MCF 10A (cell line): ENCODE results near the genes MSLN, TPSB2, IGFALS and HAGH.

- PRO-cap, result bidirectional peak, plus-strand start at chr16:760738, minus-strand start at chr16:760665; bidirectional peak, plus-strand start at chr16:761086, minus-strand start at chr16:761080
- RRBS, result 4% methylated on average over 1 of the region's 40 CpGs
Observed at GRCh38 chr16:760445-761339, at the start of gene MSLN. Gene MSLN, plus strand, starts transcription at chr16:760734.

GRCh38 chr16:879934-880162 is 79.3 kb upstream of the GNG13 start:
- PRO-cap, result no peak
- RRBS, result 6% methylated on average over 2 of the region's 10 CpGs

- PRO-cap, result no peak
- RRBS, result no CpG with 5 or more reads among the region's 6 CpGs
Observed at GRCh38 chr16:885896-886233, 84.9 kb downstream of the LMF1 start.

GRCh38 chr16:973366-973746 is 2.6 kb upstream of the LMF1 start:
- PRO-cap, result no peak
- RRBS, result 68% methylated on average over 4 of the region's 17 CpGs

- PRO-cap, result no peak
- RRBS, result 40% methylated on average over 3 of the region's 9 CpGs
Observed at GRCh38 chr16:979356-979800, 2.2 kb upstream of the SOX8 start.

- PRO-cap, result no peak
- RRBS, result no CpG with 5 or more reads among the region's 9 CpGs
Observed at GRCh38 chr16:1172762-1173078, 19.8 kb downstream of the CACNA1H start.

DNA sequence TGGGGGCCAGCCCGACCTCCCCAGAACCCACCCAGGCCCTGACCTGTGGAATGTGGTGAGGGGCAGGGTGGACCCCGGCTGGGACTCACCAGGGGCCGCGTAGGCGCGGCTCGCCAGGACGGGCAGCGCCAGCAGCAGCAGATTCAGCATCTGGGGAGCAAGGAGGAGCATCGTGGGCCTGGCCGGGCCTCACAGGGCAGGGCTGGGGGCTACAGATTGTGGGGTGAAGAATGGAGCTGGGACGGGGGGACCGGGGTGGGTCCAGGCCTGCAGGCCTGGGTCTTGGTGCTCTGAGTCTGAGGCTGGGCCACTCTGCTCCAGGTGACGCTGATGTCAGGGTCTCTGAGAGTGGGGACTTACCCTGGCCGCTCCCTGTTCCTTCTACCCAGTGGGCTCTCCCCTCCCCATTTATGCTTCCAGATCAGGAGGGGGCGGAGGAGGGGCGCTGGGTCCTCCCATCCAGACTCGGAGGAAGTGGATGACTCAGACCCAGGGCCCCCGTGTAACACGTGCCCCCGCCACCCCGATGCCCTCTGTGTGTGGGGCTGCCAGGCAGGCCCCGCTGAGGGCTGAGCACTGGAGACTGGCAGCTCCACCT is at the start of gene TPSB2:
Gene TPSB2, minus strand, starts transcription at position 383 of the 598 bp plus-strand sequence.
- PRO-cap, result no peak
- RRBS, result no CpG with 5 or more reads among the region's 23 CpGs

DNA sequence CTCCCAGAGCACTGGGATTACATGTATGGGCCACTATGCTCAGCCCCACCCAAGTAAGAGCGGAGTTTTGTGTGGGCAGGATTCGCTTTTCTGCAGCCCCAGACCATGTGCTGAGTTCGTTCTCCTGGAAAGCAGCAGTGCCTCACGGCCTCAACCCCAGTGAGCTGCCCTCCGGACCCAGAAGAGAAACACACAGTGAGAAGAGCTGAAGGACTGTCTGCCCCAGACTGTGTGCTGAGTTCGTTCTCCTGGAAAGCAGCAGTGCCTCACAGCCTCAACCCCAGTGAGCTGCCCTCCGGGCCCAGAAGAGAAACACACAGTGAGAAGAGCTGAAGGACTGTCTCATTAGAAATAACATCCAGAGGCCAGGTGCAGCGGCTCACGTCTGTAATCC is 12.5 kb downstream of the UNKL start:
- PRO-cap, result no peak
- RRBS, result no CpG with 5 or more reads among the region's 9 CpGs

- PRO-cap, result no peak
- RRBS, result 6% methylated on average over 27 of the region's 66 CpGs
Observed at GRCh38 chr16:1413343-1414307, 879 bp downstream of the UNKL start.

- PRO-cap, result bidirectional peak, plus-strand start at chr16:1493976, minus-strand start at chr16:1493952
- RRBS, result 1% methylated on average over 17 of the region's 33 CpGs
Observed at GRCh38 chr16:1493704-1494070, 527 bp downstream of the TELO2 start.

DNA sequence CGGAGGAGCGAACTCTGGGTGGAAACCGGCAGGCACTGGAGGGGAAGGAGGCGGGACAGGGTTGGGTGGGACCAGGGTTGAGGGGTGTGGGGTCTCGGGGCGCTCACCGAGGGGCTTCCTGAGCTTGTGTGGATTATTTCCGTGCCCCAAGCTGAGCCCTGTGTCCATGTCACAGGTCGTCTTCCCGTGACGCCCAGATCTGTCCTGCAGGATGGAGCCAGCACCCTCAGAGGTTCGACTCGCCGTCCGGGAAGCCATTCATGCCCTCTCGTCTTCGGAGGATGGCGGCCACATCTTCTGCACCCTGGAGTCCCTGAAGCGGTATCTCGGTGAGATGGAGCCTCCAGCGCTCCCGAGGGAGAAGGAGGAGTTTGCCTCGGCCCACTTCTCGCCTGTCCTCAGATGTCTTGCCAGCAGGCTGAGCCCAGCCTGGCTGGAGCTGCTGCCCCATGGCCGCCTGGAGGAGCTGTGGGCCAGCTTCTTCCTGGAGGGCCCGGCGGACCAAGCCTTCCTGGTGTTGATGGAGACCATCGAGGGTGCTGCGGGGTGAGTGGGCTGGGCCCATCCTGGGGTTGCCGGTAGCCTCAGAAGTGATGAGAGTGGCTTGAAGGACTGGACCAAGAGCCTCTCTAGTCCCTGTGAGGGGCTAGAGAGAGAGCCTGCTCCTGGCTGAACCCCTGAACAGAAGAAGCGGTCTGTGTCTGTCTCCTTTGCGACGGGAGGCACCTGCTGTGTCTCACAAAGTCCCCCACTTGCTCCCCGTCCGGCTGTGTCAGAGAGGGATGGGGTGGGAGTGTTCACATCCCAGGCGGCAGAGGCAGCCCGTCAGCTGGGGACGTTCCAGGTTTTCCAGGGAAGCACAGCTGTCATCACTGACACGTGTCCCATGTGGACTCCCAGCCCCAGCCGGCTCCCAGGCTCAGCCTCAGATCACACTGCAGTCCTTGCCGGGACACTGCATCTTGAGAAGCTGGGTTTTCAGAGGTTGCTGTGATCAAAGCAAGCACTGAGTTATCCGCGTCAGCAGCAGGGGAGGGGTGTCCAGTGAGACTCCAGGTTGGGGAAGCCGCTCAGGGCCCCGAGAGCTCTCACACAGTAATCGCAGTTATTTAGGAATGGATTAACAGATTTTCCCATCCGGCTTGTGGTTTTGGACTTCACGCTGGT is 1.3 kb downstream of the TELO2 start:
- PRO-cap, result no peak
- RRBS, result 39% methylated on average over 9 of the region's 48 CpGs

DNA sequence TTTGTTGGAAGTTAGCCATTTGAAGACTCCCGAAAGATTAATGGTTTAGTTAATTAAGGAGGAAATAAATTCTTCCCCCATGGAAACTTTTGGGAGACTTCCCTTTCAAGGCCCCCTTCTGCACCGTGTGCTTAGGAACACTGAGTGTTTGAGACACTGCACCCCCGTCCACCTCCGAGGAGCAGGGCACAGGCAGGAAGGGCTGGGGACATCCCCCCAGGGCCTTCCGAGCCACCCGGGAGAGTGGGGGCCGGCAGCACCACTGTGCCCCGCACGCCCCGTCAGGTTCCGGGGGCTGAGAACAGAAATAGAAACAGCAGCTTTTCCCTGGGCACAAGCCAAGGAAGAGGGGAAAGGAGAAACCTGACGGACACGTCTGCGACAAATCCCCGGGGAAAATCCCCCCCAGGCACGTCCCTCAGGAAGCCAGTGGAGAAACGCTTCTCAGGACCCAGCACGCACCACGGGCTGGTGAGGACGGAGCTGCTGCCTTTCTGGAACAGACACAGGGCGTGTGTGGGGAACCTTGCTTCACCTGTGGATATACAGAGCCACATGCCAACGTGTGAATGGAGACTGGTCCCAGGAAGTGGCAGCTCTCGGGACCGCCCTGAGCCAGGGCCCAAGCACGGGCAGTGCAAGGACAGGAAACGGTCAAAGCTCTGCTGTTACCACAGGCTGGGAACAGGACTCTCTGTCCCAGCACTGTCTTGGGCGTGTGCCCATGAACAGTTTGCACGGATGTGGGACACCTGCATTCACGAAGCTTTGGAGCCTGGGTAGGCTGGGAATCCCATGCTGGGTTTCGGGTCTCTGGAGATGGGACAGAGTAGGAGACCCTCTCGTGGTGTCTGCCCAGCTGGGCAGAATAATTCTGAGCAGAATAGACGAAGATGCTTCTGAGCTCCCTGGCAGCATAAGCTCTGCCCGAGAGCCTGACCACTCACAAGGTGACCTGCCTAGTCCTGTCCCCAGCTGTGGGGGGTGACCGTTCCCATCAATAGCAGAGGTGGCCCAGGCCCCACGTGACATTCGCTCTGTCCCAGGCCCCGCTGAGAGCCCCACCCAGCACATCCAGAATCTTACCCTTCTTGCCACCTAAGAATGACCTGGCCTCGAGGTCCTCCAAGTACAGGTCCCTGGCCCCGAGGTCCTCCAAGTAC is 1.2 kb upstream of the TMEM204 start:
- PRO-cap, result no peak
- RRBS, result 74% methylated on average over 9 of the region's 39 CpGs

GRCh38 chr16:1612733-1613199 is 606 bp downstream of the CRAMP1 start:
- PRO-cap, result bidirectional peak, plus-strand start at chr16:1612960, minus-strand start at chr16:1612826
- RRBS, result 1% methylated on average over 23 of the region's 41 CpGs

GRCh38 chr16:1700285-1701079 is 5.5 kb upstream of the MAPK8IP3 start:
- PRO-cap, result no peak
- RRBS, result no CpG with 5 or more reads among the region's 9 CpGs

- PRO-cap, result no peak
- RRBS, result 98% methylated on average over 2 of the region's 13 CpGs
Observed at GRCh38 chr16:1757919-1758250, 13.5 kb downstream of the NME3 start.

DNA sequence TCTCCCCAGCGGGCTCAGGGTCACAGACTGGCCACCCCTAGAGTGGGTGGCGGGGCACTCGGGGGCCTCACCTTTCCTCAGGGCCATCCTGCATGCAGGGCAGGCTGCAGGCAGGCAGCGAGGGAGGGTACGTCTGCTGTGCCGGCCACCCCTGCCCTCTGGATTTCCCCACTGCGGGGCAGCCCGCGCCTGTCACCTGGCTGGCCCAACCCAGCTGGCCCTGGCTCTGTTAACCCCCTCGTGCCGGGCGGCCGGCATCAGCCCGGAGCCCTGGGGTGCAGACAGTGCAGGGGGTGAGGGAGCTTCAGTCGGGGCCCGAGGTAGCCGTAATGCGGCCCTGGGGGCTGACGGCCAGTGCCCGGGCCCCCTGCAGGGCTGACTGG is at the start of gene IGFALS:
Gene IGFALS, minus strand, starts transcription at position 140 of the 383 bp plus-strand sequence.
- PRO-cap, result no peak
- RRBS, result 29% methylated on average over 5 of the region's 20 CpGs

- PRO-cap, result no peak
- RRBS, result no CpG with 5 or more reads among the region's 16 CpGs
Observed at GRCh38 chr16:1819585-1820085, 7.0 kb downstream of the HAGH start.

GRCh38 chr16:1826016-1827030 is at the start of gene HAGH:
Gene HAGH, minus strand, starts transcription at chr16:1826825.
- PRO-cap, result bidirectional peak, plus-strand start at chr16:1826459, minus-strand start at chr16:1826319; bidirectional peak, plus-strand start at chr16:1826619, minus-strand start at chr16:1826529; bidirectional peak, plus-strand start at chr16:1826968, minus-strand start at chr16:1826825
- RRBS, result under 1% methylated on average over 53 of the region's 140 CpGs

- PRO-cap, result no peak
- RRBS, result no CpG with 5 or more reads among the region's 27 CpGs
Observed at GRCh38 chr16:1962247-1962954, 2.2 kb downstream of the RPS2 start.

DNA sequence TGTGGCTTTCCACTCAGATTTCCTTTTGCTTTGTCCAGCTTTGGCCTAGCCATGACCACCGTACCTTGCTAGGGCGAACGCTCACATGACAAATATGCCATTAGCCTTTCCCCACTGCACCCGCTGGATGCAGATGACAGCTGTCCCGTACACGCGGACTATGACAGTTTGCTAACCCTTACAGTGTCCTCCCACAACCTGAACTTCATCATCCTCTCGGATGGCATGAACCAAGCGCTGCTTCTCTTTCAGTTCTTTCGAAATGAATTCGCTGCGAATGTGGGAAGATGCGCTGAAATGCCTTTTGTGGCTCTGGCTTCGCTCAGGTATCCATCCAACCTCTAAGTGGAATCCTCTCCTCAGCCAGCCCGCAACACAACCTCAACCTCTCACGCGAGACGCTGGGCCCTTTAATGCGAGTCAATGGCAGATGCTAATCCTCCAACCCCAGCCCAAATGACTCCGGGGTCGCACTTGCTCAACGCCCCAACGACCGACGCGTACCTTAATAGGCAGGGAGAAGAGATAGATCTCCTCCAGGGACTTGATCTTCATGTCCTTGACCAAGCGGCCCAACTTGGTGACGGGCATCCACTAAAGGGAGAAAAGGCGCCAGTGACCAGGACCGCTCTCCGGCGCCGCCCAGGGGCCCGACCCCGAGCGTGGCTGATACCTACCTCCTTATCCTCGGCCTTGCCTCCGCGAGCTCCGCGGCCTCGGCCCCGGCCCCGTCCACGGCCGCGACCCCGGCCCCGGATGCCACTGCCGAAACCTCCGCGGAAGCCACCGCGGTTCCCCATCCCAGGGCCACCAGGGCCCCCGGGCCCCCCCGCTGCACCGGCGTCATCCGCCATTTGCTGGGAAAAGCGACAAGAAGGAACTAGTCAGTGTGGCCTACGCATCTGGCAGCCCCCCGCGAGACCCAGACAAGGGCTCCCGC is 584 bp downstream of the RPS2 start:
- PRO-cap, result bidirectional peak, plus-strand start at position 97 of the sequence, minus-strand start outside the sequence
- RRBS, result under 1% methylated on average over 6 of the region's 64 CpGs